HT-29 (cell line): ENCODE data around the genes TMEM120B and HPD.

DNA sequence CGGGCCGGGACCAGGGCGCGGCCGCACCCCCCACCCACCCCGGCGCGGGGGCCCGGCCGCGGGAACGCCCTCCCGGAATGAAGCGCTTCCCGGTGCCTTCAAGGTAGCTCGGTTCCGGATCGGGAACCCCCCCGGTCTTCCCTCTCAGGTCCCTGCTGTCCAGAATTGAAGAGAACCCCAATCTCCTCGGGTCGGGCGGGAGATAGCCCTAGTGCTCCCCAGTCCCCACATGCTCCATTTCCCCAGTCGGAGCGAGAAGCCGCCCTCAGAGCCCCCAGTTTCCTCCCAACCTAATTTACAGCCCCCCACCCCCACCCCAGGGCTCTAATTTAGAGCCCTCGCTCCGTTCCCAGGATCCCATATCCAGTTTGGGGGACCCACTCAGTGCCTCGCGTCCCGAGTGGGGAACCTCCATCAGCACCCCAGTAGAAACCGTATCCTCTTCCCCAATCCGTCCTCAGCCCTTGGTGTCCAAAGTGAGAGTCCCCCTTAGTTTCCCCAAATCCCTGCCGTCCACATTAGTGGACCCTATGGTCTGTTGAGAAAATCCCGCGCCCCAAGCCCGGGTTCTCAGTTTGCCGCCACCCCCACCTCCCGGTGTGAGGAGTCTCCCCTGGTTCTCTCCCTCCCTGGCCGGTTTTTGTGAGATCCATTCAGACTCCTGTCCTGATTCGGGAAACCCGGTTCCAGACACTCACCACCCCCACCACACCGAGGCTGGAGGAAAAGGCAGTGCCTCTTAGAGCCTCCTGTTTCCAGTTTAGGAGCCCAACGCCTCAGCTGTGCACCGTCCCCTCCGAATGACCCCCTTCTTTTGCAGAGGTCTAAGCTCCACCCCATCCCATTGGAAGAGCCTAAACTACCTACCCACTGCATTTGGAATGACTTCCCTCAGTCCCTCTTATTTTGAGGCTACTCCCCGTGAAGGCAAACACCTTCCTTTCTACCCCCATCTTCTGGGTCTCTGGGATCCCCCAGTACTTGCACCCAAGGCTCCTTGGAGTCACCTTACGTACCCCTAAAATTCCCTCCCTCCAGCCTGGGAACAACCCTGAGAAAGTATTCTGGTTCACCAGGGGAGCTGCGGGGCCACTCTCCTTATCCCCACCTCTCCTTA lies 817 bp upstream of the MSI1 start:
- RAMPAGE, long total RNA = no peak

DNA sequence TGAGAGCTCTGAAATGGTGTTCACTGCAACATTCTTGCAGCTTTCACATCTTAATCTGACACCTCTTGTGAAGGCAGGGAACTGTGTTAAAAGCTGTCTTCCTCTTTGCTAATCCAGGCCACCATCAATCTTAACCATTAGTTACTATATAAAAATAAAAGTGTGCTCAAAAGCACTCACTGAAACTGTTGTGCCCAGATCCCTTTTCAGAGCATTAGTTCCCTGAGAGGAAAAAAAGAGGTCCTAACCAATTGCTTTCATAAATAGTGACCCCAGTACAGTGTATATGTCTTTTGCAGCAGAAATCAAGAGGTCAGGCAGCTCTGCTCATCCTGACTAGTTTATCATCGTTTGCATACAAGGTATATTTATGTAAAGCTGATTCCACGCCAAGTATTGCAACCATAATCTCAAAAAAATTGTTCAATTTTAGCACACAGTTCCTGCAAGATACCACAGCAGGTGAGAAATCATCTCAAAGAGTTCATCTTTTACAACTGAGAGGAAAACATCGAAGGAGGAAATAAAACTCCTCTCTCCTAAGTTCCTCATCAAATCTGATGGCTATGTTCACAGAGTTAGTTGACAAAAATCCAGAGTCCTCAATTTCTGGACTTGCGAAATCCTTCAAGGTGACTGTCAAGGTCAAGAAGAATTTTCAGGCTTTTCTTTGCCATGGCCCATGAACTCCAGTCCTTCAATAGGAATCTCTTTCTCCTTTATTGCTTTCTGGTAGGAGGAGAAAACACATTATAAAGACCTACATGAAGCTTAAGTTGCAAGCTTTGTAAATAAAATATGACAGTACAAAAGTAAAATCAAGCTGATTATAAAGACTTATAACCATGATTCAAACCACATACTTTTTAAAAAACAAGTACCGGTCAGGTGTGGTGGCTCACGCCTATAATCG lies 1.7 kb downstream of the TRIAP1 start:
- RAMPAGE, long total RNA = no peak

DNA sequence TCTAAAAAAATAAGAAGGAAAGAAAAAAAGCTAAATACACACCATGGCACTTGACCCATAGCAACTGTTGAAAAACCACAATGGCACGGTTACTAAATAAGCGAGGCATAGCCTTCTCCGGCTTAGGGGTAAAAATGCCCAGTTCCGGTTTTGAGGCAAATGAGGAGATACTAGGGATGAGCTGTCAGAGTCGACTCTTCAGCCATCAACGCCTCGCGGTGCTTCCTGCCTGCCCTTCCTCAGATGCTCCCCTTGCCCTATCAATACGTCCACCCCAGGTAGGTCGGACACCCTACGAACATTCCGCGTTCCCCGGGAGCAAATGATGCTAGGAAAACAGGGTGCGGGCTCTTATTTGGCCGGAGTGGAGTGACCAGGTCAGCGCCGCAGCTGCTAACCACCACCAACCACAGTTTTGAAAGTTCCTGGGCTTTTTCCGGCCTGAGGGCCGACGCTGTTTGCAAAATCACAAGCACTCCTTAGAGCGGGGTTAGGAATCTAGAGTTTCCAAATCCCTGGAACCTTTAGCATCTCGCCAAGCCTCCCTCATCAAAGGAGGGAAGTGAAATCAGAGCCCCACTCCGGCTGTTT lies 1.2 kb downstream of the SRSF9 start:
- RAMPAGE, long total RNA = no peak

GRCh38 chr12:120554235-120555187 lies 20.4 kb downstream of the RNF10 start:
- RAMPAGE, long total RNA = no peak

- RAMPAGE, long total RNA = no peak
These were observed 17.9 kb downstream of the POP5 start for GRCh38 chr12:120563211-120563745.

GRCh38 chr12:120956687-120957287 lies 21.6 kb upstream of the HNF1A start:
- RAMPAGE, long total RNA = no peak

GRCh38 chr12:121196841-121197444 lies 13.0 kb upstream of the P2RX4 start:
- RAMPAGE, long total RNA = no peak

DNA sequence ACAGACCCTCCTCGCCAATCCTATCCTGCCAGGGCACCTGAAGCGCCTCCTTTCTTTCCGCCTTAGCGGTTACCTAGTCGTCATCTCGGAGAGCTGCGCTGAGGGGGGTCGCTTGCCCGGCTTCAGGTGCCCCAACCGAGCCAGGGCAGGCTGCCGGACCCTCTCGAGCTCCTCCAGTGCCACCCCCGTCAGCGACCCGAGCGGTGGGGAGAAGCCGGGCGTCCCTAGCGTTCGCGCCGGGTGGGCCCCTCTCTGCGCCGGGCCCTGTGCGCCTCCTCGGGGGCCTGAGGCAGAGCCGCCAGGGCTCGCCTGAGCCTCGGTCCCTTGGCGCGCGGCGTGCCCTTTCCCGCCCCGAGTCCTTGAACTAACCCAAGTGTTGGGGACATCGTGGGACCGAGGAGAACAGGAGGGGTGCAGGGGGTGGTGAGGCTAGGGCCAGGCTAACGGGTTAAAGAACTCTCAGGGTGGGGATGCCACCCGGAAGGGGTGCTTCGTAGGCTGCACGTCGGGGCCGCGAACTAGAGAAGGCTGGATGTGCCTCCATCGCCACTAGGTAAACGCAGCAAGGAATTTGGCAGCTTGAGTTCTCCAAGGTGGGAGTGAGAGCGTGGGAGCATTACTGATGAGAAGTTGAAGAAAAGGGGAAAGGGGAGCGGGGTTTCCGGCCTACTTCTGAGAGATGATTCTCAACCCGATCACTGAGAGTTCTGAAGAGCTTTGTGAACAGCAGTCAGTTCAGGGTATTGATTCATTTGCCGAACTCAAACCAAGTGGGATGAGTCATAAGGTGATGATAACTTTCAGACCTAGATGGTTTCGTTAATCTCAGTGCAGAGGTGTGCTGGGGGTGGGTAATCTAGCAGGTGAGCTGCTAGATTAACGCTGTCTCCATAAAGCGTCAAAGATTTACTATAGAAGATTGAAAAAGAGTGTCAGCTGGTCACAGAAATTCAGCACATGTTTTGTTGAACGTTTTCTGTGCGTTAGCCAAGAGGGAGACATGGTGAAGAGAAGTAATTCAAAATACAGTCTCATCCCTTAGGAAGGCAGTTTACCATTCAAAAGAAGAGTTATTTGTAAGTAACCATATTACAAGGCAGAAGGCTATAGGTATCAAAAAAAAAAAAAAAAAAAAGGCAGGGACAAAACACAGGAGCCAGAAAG lies 704 bp downstream of the RNF34 start:
- RAMPAGE, long total RNA = no peak

- RAMPAGE, long total RNA = no peak
These were observed 62.2 kb downstream of the KDM2B start for GRCh38 chr12:121518353-121519206.

DNA sequence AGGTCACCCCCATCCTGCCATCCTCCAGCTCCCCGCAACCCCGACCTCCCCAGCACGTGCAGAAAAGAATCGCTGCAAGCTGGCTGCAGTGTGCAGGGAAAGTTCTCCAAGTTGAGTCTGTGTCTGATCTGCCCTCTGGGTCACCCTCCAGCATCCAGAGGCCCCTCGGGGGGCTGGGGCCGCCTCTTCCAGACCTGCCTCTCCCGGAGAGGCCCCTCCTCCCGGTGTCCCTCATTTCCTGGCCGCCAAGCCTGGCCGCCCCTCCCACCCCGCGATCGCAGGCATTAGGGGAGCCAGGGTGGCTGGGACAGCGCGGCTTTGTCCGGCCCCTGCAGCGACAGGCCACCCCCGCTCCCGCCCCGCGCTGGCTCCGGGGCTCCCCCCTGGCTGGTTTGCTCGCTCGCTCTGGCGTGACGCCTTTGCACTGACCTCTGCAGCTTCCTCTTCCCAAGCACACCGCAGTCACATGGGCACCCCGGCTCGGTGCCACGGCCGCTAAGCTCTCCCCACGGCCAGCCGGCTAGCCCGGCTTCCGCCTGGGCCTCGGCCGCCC lies 43.9 kb downstream of the KDM2B start:
- RAMPAGE, long total RNA = no peak

- RAMPAGE, long total RNA = no peak
These were observed 20.2 kb upstream of the KDM2B start for GRCh38 chr12:121601063-121601468.

- RAMPAGE, long total RNA = no peak
These were observed at the start of gene TMEM120B for GRCh38 chr12:121712567-121713029. TMEM120B (plus strand) TSS chr12:121712752.

GRCh38 chr12:121717022-121717542 lies 4.5 kb downstream of the TMEM120B start:
- RAMPAGE, long total RNA = no peak

- RAMPAGE, long total RNA = no peak
These were observed 27.9 kb downstream of the RHOF start for GRCh38 chr12:121765461-121766127.

DNA sequence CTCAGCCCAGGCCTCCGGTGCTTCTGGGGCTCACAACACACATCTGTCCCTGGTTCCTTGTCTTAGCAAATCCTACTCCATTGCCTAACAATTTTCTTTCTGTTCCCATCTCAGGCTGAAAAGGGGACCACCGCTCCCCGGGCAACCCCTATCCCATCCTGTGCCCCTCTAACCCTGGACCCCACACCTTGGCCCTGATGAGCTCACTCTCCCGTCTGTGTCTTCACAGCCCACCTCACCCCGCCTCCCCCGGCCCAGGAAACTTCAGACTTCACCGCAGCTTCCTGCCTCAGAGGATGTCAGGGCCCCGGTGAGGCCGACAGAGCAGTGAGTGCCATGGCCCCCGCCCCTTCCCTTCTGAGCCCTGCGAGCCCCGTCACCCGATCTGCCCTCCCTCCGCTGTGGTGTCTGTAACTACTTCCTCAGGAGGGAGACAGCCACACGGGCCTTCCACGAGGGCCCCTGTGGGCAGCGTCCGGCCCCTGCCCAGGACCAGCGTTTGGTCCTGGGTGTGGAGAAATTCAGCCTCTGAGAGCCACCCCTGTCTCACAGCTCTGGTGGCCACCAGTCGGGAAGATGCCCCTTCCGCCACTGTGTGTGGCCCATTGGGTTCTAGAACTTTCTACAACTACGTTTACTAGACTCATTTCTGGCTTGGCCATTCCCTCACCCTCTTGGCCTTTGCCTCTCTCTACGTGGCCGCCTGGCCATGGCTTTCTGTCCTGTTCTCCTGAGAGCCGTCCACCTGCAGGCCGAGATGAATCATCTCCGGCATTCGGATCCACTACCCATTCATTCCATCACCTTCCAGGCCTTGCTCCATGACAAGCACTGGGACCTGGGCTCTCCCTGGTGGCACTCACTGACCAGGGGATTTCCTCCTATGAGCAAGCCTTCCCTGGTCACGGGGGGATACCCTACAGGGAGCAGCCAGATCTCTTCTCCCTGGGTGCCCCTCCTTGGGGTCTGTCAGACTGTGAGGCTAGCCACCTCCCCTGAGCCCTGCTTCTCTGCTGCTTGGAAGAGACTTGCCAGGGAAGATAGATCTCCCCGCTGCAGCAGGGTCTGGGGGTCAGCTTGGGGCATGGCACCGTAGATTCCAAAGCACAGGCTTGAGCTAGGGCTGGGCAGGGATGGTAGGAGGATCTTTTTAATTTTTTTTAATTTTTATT lies 3.4 kb downstream of the RHOF start:
- RAMPAGE, long total RNA = no peak

DNA sequence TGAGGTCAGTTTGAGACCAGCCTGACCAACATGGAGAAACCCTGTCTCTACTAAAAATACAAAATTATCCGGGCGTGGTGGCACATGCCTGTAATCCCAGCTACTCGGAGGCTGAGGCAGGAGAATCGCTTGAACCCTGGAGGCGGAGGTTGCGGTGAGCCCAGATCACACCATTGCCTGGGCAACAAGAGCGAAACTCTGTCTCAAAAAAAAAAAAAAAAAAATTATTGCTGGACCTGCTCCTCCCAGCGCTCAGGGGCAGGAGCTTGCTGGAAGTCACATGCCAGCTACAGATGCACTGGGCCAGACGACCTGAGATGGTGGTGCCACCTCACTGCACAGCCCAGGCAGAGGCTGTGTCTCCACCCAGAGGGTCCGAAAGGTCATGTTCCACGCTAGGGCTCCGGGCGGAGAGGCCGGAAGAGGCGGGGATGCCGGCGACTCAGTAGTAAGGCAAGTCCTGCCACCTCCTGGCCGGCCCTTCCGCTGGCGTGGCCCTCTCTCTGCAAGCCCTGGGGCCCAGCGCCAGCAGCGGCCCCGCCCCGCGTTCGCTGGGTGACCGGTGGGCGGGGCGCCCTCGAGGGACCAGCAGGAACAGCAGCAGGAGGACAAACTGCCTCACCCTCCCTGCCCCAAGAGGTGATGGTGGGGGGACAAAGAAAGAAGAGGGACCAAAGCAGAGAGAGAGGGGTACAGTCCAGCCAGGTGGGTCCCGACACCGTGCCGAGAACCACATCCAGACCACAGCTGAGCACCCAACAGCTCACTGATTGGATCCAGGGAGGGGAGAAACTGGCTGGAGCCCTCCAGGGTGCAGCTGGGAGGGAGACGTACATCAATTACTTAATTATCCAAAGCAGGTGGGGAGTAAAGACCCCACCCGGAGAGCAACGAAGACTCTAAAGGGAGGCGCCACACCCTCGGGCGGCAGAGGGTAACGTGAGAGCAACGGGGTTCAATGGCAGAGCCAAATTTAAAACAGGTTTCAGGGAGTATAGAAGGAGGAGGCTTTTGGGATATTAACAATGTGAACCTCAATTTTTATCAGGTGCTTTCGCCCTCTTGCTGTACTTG lies 3.7 kb upstream of the RHOF start:
- RAMPAGE, long total RNA = no peak

GRCh38 chr12:121807018-121807593 lies 3.3 kb downstream of the SETD1B start:
- RAMPAGE, long total RNA = no peak

DNA sequence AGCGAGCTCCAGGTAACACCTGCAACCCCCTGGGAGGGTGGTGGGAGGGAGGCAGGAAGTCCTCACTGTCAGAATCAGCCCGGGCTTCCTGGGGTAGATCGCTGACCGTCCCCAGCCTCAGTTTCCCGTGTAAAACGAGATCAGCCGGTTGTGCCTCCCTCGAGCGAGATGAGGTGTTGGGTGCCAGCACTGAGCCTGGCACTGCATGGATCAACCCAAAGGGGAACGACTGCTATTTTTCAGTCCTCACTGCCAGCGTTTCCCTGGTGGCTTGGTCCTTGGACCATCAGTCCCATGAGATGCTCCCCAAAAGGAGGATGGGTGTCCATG lies 16.0 kb downstream of the SETD1B start:
- RAMPAGE, long total RNA = no peak

DNA sequence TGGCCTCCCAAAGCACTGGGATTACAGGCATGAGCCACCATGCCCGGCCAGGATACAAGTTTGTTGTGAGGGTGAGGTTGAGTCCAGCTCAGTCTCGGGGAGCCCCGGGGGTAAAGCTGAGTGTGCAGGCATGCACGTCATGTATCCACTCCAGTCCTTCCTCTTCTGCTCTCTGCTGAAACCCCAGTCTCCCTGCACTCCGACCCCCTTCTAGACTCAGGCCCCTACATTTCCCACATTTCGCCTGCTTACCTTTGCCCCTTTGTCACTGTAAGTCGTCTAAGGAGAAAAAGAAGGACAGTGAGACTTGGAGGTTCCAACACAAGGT lies 260 bp downstream of the HPD start:
- RAMPAGE, long total RNA = no peak

GRCh38 chr12:121858763-121859834 lies at the start of gene HPD:
HPD (minus strand) TSS chr12:121858859.
- RAMPAGE, long total RNA = no peak